HEK293 (cell line): ENCODE measurements around the gene DENND2B.

- PRO-cap = no peak
- RRBS, 2 experiments = no CpG with 5 or more reads among the region's 5 CpGs
These were observed 41.7 kb downstream of the TRIM66 start for GRCh38 chr11:8640535-8641344.

- PRO-cap = no peak
- RRBS, 2 experiments = no CpG with 5 or more reads among the region's 3 CpGs
These were observed 12.3 kb downstream of the RPL27A start for GRCh38 chr11:8694791-8695300.

GRCh38 chr11:8787305-8787740 is 23.2 kb downstream of the DENND2B start:
- PRO-cap = no peak
- RRBS, 2 experiments = no CpG with 5 or more reads among the region's 7 CpGs

DNA sequence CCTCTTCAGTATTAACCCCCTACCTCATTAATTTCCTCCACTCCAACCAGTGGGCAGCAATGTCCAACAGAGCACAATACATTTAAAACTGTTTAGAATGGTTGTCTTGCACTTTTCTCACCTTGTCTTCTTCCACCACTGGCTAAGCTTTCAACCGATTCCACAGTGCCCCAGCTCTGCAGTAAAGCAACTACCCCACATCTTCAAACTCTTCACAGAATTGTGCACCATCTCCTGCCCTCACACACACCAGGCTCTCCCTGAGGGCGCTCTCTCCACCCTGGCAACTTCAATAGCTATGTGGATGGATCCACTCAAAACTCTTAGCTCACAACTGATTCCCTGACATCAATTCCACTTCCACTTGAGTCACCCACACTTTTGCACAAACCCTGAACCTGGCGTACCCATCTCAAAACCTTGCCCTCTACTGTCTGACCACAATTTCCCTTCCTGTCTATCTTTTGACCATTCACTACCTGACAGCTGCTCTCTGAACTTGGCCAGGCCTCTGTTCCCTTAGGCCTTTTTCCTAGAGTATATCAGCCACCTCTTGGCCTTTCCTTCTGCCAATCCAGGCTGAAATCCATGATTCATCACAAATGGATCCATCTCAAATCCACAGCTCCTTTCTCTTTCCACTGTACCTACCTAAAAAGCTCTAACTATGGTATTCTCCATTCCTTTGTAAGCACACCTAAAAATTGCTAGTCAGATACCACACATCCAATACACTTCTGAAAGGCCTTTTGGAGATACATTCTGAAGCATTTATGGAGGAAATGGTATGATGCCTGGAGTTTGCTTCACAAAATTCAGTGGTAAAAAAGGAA is 21.9 kb downstream of the DENND2B start:
- PRO-cap = no peak
- RRBS, 2 experiments = no CpG with 5 or more reads among the region's 3 CpGs

DNA sequence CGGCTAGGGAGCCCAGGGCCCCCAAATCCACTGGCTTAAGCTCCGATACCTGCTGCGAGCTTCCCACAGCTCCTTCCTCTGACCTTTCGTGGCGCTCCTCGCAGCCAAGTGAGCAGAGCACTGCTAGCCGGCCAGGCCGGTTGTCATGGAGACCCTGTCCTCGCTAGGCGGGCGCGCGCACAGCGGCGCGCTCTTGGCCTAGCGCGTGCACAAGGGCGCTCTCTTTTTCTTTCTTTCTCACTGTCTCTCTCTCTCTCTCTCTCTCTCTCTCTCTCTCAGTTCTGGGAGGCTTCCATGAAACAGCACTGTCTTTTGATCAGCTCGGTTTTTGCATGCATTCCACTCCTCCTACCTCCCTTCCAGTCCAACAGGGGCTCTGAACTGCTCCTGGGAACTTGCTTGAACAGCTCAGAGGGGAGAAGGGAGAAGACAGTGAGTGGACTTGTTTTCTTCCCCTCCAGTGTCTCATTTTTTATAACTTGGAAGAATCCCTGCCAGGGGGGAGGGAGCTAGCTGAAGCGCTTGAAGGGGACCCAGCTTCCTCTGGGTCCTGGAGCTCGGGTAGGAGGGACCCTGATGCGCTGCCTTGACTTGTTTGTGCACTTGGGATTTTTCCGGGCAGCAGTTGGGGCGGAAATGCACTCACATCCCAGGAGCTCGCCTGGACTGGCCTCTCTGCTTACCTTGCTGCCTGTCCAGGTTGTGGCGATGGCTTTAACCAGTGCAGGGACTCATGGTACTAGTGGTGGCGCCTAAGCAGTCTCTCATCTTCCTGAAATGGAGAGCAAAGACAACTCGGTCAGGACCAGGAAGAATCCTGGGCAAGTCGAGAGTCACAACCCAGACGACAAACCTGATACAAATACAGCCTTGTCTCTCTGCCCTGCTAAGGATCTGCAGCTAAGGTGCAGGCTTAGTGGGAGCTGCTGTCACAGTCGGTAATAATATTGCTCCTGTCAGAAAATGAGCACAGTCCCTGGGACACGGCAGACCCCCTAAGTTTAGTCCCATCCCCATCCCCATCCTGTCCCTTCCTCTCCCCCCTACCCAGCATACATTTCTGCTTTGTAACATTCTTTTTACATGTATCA is at the start of gene DENND2B:
TSS of gene DENND2B (minus strand) at position 111 of the 1,091 bp plus-strand sequence.
- PRO-cap = no peak
- RRBS, 2 experiments = 5 to 31% methylated on average over 1 of the region's 33 CpGs

DNA sequence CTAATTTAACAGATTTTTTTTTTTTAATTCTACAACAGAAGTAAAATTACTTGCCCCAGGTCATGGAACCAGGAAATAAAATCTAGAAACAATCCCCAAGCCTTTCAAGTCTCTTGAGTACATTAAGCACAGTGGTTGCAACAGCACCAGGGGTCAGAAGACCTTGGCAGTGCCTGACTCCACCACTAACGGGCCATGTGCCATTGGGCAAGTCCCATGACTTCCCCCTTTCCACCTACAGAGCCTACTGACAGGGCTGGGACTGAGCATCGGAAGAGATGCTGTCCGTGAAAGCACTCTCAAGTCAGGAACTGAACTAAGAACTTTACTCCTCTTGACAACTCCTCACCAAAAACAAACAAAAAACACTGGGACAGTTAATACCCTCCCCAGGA is 2.0 kb upstream of the DENND2B start:
- PRO-cap = no peak
- RRBS, 2 experiments = no CpG with 5 or more reads among the region's 3 CpGs

GRCh38 chr11:8865276-8865667 is 45.7 kb upstream of the AKIP1 start:
- PRO-cap = no peak

- PRO-cap = no peak
- RRBS, 2 experiments = no CpG with 5 or more reads among the region's 3 CpGs
These were observed 15.0 kb downstream of the DENND5A start for GRCh38 chr11:9250045-9250613.

DNA sequence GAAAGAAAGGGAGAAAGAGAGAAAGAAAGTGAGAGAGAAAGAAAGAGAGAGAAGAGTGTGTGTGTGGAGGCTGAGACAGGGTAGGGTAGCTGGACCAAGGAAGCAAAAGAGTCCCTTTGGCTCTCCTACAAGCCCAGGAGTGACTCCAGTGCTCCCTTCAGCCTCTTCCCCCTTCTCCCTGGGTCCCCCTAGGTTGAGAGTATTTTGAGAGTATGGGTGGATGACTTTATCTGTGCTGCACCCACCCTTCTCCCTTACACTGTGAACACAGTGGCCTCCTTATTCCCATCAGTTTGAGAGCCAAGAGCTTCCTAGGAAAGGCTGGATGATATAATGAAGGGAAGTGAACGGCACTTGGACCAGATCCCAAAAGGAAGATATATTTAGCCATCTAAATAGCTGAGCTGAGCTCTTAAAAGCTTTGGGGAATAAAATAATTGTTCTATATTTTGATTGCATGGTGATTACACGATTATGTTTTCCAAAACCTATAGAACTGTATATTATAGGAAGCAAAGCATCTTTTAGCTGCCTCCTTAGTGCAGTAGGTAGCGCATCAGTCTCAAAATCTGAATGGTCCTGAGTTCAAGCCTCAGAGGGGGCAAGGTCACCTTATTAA is 9.7 kb upstream of the DENND5A start:
- PRO-cap = no peak
- RRBS, 2 experiments = no CpG with 5 or more reads among the region's 3 CpGs

GRCh38 chr11:9313593-9313969 is 812 bp downstream of the TMEM41B start:
- PRO-cap = no peak
- RRBS, 2 experiments = no CpG with 5 or more reads among the region's 5 CpGs

DNA sequence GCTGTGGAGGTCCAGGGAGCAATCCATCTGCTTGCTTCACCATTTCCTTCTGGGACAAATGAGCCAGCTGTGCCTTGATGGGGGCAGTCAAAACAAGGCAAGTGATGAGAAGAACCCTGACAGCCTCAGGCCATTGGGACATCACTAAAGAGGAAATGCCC is 38.3 kb upstream of the WEE1 start:
- PRO-cap = no peak

DNA sequence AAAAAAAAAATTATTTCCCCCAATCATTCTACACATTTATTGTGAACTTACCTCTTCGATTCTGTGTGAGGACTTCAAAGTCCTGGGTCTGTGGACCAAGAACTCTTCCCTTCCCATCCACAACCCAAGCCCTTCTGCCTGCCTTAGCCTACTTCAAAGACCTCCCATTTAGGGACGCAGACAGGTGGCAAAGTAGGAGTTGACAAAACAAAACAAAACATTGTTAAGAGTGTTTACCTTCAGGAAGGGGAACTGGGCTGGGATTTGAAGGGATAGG is 3.7 kb upstream of the WEE1 start:
- PRO-cap = no peak
- RRBS, 2 experiments = no CpG with 5 or more reads among the region's 2 CpGs

DNA sequence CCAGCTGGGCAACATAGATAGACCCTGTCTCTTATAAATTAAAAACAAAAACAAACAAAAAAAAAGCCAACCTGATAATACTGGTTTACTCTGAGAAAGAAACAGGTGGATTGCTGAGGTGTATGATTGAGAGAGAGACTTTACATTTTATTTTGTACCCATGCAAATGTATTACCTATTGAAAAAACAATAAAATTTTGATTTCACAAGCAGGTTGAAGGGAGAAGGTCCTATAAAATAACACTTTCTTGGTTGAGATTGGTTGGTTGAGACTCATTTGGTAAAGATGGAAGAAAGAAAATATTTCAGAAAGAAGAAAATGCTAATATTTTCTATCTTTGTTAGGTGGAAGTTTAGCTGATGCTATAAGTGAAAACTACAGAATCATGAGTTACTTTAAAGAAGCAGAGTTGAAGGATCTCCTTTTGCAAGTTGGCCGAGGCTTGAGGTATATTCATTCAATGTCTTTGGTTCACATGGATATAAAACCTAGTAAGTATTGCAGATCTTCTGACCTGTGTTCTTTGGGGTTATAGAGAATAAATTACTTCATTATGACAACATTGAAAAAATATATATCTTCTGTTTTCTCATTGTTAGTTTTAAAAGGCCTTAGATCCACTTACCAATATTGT is 7.8 kb downstream of the WEE1 start:
- PRO-cap = no peak
- RRBS, 2 experiments = no CpG with 5 or more reads among the region's 1 CpG

DNA sequence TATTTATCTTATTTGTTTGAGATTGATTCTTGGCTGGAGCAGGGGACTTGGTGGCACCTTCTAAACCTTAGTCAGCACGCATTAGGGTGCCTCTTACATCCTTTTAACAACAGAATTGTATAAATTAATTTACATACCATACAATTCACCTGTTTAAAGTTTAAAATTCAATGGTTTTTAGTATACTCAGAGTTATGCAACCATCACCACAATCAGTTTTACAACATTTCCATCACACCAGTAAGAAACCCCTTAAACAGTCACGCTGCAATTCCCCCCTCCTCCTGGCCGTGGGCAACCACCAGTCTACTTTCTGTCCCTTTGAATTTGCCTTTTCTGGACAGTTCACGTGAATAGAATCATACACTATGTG is 20.2 kb upstream of the SWAP70 start:
- PRO-cap = no peak
- RRBS, 2 experiments = no CpG with 5 or more reads among the region's 4 CpGs

- PRO-cap = no peak
- RRBS, 2 experiments = no CpG with 5 or more reads among the region's 5 CpGs
These were observed 40.8 kb downstream of the SWAP70 start for GRCh38 chr11:9704559-9705172.

DNA sequence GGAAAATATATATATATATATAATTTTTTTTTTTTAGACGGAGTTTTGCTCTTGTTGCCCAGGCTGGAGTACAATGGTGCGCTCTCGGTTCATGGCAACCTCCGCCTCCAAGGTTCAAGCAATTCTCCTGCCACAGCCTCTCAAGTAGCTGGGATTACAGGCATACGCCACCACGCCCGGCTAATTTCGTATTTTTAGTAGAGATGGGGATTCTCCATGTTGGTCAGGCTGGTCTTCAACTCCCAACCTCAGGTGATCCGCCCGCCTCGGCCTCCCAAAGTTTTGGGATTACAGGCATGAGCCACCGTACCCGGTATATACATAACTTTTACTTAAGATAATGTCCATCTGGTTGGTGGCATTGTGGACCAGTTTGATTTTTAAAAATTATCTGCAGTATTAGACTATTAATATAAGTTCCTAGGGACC is 228.7 kb downstream of the SWAP70 start:
- PRO-cap = no peak
- RRBS, 2 experiments = no CpG with 5 or more reads among the region's 13 CpGs

- PRO-cap = no peak
- RRBS, 2 experiments = no CpG with 5 or more reads among the region's 2 CpGs
These were observed 175.9 kb downstream of the SBF2 start for GRCh38 chr11:10118143-10118566.

DNA sequence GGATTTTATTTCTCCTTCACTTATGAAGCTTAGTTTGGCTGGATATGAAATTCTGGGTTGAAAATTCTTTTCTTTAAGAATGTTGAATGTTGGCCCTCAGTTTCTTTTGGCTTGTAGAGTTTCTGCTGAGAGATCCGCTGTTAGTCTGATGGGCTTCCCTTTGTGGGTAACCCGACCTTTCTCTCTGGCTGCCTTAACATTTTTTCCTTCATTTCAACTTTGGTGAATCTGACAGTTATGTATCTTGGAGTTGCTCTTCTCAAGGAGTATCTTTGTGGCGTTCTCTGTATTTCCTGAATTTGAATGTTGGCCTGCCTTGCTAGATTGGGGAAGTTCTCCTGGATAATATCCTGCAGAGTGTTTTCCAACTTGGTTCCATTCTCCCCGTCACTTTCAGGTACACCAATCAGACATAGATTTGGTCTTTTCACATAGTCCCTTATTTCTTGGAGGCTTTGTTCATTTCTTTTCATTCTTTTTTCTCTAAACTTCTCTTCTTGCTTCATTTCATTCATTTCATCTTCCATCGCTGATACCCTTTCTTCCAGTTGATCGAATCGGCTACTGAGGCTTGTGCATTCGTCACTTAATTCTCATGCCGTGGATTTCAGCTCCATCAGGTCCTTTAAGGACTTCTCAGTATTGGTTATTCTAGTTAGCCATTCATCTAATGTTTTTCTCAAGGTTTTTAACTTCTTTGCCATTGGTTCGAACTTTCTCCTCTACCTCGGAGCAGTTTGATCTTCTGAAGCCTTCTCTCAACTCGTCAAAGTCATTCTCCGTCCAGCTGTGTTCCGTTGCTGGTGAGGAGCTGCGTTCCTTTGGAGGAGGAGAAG is 63.3 kb downstream of the SBF2 start:
- PRO-cap = no peak
- RRBS, 2 experiments = no CpG with 5 or more reads among the region's 15 CpGs

GRCh38 chr11:10308952-10309759 is 4.3 kb downstream of the ADM start:
- PRO-cap = no peak
- RRBS, 2 experiments = no CpG with 5 or more reads among the region's 10 CpGs

- PRO-cap = no peak
- RRBS, 2 experiments = no CpG with 5 or more reads among the region's 2 CpGs
These were observed 21.5 kb downstream of the ADM start for GRCh38 chr11:10326274-10326805.